ENCODE measurements around the gene FEZF2.

GRCh38 chr3:61622888-61623467, 61.6 kb downstream of the PTPRG start:
- PRO-cap, result no peak
- RAMPAGE, long total RNA, result no peak

GRCh38 chr3:61680170-61680812, 118.9 kb downstream of the PTPRG start:
- PRO-cap, result no peak
- RAMPAGE, long total RNA, result no peak

- PRO-cap, result no peak
- RAMPAGE, long total RNA, result no peak
Measured at GRCh38 chr3:61742567-61743259, 181.3 kb downstream of the PTPRG start.

GRCh38 chr3:61886231-61886999, 325.0 kb downstream of the PTPRG start:
- PRO-cap, result no peak
- RAMPAGE, long total RNA, result no peak

DNA sequence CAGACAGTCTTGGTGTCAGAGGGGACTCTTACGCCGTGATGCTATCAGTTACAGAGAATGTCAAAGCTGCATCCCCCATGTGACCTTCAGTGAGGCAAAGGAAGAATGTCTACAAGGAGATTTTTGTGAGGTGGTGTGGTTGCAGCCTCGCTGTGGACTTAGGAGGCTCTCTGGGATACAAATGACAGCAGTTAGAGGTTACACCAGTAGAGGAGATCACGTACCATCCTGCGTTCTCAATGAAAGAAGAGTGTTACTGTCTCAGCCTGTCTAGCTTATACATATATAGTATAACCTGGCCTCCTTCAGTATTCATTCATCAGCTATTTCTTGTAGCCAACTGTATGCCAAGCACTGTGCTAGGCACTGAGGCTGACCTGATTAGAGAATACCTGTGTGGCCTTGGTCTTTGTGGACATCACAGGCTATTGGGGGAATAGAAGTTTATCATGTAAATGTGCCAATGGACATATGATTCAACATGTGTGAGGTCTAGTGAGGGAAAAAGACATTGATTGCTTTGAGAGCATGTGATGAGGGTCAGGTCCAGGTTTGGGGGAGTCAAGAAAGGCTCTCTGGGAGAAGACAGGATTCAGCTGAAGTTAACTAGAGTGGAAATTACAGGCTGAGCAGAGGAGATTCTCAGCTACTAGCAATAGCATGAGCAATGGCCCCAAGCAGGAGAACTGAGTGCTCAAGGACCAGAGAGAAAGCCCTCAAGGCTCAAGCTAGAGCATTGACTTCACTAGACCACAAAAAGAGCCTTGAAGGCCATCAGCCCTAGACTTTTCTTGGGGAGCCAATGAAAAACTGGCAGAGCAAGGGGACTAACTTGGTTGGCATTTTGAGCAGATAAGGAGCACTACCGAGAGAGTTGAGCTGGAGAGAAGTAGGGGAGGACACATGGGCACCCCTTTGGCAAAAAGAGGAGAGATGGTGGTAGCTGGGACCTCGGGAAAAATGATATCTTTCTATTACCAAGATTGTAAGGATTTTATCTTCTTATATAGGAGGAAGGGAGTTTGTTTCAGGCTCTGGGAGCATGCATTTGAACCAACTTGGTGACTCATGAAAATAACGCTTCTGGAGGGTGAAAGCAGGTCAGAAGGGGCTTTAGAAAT, 223.3 kb upstream of the C3orf14 start:
- PRO-cap, result no peak
- RAMPAGE, long total RNA, result no peak

- PRO-cap, result no peak
- RAMPAGE, long total RNA, result no peak
Measured at GRCh38 chr3:62294333-62295343, 24.2 kb upstream of the C3orf14 start.

GRCh38 chr3:62373363-62373723, at the start of gene FEZF2:
TSS of gene FEZF2 (minus strand) at chr3:62373550.
- PRO-cap, result no peak
- RAMPAGE, long total RNA, result no peak

DNA sequence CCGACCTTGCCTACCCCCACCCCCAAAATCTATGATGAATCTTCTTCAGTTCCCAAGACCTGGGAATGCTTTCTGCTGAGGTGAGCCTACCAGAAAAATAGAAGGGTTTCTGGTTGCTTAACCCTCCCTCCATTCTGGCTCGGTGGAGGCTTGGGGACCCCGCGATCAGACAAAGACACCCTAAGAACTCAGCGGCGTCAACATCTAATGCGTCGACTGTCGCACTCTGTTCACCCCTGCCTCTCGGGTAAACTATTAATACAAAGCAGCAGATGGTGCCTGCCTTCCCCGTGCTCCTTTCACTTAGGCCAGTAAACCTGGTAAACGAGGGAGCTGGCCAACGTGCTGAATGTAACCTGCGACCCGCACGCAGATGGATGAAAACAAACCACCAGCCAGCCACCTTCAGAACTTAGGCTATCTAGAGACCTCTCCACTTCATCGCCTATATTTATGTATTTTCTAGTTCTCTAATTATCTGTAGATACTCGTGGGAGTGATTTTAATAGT, 800 bp upstream of the CADPS start:
- PRO-cap, result unidirectional peak, minus-strand start at position 231 of the sequence
- RAMPAGE, long total RNA, result no peak

- PRO-cap, result no peak
- RAMPAGE, long total RNA, result no peak
Measured at GRCh38 chr3:63926129-63926648, 62.5 kb downstream of the ATXN7 start.

DNA sequence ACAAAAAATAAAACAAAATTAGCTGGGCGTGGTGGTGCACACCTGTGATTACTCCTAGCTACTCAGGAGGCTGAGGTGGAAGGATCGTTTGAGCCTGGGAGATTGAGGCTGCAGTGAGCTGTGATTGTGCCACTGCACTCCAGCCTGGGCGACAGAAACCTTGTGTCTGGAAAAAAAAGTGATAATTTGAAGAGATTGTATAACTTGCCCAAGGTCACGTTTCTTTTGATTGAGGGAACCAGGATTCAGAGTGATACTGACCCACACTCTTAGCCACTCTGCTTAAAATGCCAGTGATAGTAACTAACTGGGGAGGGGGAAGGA, 75.9 kb downstream of the PSMD6 start:
- PRO-cap, result no peak
- RAMPAGE, long total RNA, result no peak

GRCh38 chr3:63979387-63980341, 43.6 kb downstream of the PSMD6 start:
- PRO-cap, result no peak
- RAMPAGE, long total RNA, result no peak

GRCh38 chr3:63990395-63990977, 32.8 kb downstream of the PSMD6 start:
- PRO-cap, result no peak
- RAMPAGE, long total RNA, result no peak

GRCh38 chr3:64015363-64015684, 8.0 kb downstream of the PSMD6 start:
- PRO-cap, result no peak
- RAMPAGE, long total RNA, result no peak

DNA sequence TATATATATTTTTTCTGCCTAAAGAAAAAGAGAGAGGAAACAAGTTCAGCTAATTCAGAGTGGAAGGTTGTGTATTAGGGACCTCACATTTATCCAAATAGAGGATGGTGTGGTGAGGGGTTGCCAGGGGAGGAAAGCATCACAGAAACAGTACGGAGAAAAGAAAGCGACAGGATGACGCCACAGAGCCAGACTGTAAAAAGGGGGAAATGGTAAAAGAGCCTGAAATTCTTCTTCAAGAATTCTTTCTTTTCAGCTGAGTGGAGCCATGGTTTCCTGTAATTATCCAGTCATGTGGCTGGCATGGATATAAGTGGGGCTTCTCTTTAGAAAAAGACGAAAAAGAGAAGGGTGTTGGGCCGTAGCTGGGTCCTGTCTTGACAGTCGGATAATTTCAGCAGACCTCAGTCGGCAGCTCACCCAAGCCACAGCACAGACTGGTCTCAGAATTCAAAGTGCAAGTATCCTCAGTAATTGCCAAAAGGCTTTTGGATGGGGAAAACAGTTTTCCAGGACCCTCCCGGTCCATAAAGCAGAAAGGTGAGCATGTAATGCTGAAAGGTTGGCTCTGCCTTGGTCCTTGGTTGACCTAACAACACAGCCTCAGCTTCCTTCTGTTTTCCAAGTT, 24.6 kb upstream of the PSMD6 start:
- PRO-cap, result no peak
- RAMPAGE, long total RNA, result no peak

DNA sequence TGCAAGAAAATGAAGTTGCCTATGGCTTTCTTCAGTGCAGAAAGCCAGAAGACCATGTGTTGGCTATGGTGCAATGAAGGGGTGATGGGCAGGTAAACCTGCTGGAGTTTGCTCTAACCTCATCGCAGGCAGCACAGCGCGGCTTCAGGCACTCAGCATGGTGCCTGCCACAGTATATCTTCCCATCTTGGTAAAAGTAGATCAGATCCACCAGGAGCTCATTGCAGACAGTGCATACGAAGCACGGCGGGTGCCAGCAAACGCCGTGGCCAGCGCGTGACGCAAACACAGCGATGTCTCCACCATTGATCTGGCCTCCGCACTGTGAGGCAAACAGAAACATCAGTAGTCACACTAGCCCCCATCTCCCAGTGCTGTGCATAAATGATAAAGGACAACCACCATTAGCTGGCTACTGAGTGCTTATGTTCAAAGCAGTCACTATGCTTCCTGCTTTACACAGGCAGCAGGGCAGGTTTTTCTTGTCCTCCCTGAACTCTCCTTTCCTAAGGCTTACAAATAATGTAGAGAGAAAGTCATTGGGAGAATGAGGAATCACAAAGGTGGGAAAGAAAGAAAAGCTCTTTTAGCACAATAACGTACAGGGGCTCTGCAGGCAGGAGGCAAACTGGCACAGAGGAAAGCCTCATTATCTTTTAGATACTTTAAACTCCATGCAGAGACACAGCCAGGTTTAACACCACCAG, 68.1 kb downstream of the PRICKLE2 start:
- PRO-cap, result unidirectional peak, plus-strand start at position 204 of the sequence; unidirectional peak, plus-strand start at position 221 of the sequence
- RAMPAGE, long total RNA, result no peak

DNA sequence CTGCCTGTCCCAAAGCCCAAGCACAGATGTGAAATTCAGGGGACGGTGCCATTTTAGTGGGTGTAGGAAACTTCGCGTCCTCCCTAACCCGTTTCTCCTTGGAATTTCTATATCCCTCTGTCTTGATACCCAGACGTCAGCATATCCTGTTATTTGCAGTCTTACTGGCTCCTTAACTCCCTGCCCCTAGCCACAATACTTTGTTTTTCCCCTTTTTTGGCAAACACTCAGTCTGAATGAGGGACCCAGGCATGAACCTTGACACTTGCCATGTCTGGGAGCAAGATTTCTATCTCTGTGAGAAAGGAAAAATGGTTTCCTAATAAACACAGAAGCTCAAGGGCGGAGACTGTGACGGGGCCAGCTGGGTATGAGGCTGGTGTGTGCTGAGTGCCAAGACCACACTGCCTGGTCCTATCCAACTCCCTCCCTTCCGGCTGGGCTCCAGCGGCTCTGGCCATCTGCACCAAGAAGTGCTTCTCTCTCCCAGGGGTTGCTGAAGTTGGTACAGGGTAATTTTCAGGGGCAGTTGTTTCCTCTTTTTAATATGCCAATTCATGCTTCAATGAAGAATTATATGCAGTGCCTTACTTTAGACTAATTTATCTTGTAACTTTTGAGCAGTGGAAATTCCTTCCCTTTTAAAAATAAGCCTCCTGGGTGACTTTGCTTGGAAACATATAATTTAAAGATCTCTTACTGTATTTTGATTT, 15.0 kb downstream of the PRICKLE2 start:
- PRO-cap, result no peak
- RAMPAGE, long total RNA, result no peak

DNA sequence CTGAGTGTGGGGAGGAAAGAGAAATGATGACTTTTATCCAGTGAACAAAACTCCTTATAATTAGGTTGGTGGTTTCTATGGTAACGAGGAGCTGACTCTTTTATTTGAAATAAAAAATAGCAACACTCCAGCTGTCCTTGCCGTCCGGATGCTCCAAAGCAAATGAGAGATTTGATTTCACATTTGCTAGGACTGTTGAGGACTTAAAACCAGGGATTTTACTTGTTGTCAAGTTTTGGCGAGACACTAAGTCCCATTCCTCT, 154.0 kb upstream of the PRICKLE2 start:
- PRO-cap, result no peak
- RAMPAGE, long total RNA, result no peak

- PRO-cap, result no peak
- RAMPAGE, long total RNA, result no peak
Measured at GRCh38 chr3:64443819-64444580, 218.7 kb upstream of the PRICKLE2 start.

DNA sequence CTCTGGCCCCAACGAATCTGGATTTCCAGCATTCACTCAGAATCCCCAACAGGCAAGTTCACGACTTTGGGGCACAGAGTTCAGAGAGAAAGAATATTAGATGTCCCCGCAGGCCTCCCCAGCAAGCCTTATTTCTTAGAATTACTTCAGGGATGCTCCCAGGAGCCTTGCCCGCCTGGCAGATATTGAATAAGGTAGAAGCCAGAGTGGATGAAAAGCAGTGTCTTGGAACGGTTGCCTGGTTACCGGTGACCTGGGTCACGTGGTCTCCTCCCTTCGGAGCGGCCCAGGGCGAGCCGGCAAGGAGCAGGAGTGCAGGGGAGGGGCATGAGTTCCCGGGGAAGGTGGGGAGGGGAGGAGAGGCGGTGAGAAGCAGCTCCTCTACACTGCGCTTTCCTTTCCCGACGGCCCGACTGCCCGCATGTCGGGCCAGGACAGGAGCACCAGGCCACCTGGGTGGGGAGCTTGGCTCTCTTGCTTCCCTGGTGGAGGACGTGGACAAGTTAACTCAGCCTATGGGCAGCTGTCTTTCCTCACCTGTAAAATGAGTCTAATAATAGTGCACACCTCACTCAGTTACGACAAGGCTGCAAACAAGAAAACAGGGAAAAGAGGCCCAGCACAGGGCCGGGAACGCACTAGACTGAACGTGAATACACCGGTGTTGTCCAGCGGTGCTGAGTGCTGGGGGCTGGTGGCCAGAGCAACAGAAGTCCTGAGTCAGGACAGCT, 198.4 kb downstream of the ADAMTS9 start:
- PRO-cap, result bidirectional peak, plus-strand start at position 393 of the sequence, minus-strand start at position 187 of the sequence
- RAMPAGE, long total RNA, result no peak

- PRO-cap, result no peak
- RAMPAGE, long total RNA, result no peak
Measured at GRCh38 chr3:64595153-64595670, 92.6 kb downstream of the ADAMTS9 start.

Data from GM23338 (cell line).